Thyroid gland (tissue), 7 donors: Measurements from ENCODE around the gene CHST15.

GRCh38 chr10:123134698-123135039, 1.1 kb upstream of the HMX3 start:
- PRO-cap, 2 experiments, result no peak in any of the 2 experiments
- RAMPAGE, long total RNA, 5 experiments, result no peak in any of the 5 experiments

- PRO-cap, 2 experiments, result no peak in any of the 2 experiments
- RAMPAGE, long total RNA, 5 experiments, result no peak in any of the 5 experiments
These were observed 82.7 kb downstream of the CPXM2 start for GRCh38 chr10:123808955-123809326.

GRCh38 chr10:123997407-123997606, 96.1 kb downstream of the CHST15 start:
- PRO-cap, 2 experiments, result no peak in any of the 2 experiments
- RAMPAGE, long total RNA, 5 experiments, result no peak in any of the 5 experiments

GRCh38 chr10:124010679-124011128, 82.7 kb downstream of the CHST15 start:
- PRO-cap, 2 experiments, result no peak in any of the 2 experiments
- RAMPAGE, long total RNA, 5 experiments, result no peak in any of the 5 experiments

- PRO-cap, 2 experiments, result no peak in any of the 2 experiments
- RAMPAGE, long total RNA, 5 experiments, result no peak in any of the 5 experiments
These were observed 64.0 kb downstream of the CHST15 start for GRCh38 chr10:124029315-124029973.

GRCh38 chr10:124088129-124089000, 5.0 kb downstream of the CHST15 start:
- PRO-cap, 2 experiments, result no peak in any of the 2 experiments
- RAMPAGE, long total RNA, 5 experiments, result no peak in any of the 5 experiments

GRCh38 chr10:124093150-124094008, at the start of gene CHST15:
TSS of gene CHST15 (minus strand) at chr10:124093598.
- PRO-cap, 2 experiments, result peak in 2 of 2 experiments; most common plus-strand start chr10:124093681 (in 2); most common minus-strand start chr10:124093564 (in 2)
- RAMPAGE, long total RNA, 5 experiments, result start-site peak on the minus strand in 2 of 5 experiments, at chr10:124093541-124093609 at its widest, 434 to 1,426 reads per replicate

DNA sequence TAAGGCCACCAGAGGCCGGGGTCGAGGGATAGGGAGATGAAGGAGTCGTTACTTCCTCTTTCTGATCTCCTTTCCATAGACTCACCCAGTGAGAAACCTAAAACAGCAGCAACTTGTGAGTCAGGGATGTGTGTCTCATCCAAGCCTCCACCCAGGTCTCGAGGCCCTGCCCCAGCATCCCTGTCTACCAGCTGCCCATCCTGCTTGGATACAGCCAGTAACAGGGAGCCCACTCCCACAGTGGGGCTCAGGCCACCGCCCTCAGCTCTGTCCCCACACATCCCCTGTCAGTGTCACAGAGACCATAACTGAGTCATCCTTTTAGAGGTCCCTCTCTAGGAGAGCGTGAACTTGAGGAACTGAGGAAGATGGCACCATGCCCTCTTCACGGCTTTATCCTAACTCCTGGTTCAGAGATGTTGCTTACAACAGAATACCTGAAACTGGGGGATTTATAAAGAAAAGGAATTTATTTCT, 49.6 kb upstream of the CHST15 start:
- PRO-cap, 2 experiments, result no peak in any of the 2 experiments
- RAMPAGE, long total RNA, 5 experiments, result no peak in any of the 5 experiments

DNA sequence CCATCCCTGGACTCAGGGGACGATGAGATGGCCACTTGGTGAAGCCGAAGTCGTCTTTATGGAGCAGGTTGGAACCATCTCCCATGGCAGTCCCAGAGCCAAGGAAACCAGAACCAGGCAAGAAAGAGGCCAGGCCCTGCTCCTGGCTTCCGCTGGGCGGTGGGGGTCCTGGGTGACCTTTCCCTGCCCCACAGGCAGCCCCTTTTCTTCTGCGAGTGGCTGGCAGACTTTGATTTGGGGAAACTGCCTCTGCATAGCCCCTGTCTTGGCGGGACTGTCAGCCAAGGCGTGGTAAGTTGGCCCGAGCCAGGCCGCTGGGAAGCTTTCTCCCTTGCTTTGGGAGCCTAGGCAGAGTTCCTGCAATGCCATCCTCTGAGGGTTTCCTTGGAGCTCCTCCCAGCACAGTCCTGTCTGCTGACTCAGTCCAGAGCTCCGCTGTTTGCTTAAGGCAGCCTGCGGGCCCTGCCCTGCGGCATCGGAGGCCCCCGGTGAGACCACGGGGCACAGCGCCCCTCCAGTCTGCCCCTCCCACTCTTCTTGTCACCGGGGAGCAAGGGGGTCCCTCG, 58.6 kb upstream of the CHST15 start:
- PRO-cap, 2 experiments, result peak in 2 of 2 experiments; most common plus-strand start position 422 of the sequence (in 2); most common minus-strand start position 338 of the sequence (in 1)
- RAMPAGE, long total RNA, 5 experiments, result no peak in any of the 5 experiments

DNA sequence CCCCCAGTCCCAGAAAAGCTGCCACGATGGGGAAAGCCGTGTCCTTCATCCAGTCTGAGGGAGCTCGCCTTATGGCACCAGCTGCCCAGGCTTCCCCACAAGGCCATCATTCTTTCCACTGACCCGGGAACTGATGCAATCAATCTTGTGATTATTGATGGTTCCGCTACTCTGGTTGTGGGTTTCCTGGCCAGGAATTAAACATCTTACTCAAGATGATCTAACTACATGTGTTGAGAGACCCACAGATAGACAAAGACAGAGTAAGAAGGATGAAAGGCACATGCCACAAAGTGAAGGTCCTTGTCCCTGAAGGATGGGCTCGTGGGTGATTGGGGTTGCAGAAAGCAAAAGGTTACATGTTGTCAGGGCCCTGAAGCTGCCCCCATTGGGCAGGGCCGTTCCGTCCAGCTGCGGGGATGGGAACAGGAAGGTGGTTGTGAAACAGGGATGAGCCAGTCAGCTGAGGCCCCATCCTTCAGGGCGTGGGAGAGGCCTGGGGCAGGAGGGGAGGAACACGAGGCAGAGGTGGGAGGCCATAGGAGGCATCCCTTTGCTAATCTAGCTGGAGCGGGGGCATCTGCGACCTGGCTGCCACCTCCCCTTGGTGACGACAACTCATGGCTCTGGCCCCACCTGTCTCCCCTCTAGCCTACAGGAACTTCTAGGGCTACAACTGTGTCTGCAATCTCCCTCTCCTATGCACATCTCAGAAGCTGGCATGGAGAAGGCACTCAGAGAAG, 127.5 kb downstream of the OAT start:
- PRO-cap, 2 experiments, result no peak in any of the 2 experiments
- RAMPAGE, long total RNA, 5 experiments, result no peak in any of the 5 experiments

GRCh38 chr10:124403479-124404070, 15.1 kb downstream of the OAT start:
- PRO-cap, 2 experiments, result no peak in any of the 2 experiments
- RAMPAGE, long total RNA, 5 experiments, result no peak in any of the 5 experiments

- PRO-cap, 2 experiments, result no peak in any of the 2 experiments
- RAMPAGE, long total RNA, 5 experiments, result no peak in any of the 5 experiments
These were observed 14.3 kb downstream of the LHPP start for GRCh38 chr10:124475848-124476463.

GRCh38 chr10:124547311-124547650, 85.7 kb downstream of the LHPP start:
- PRO-cap, 2 experiments, result no peak in any of the 2 experiments
- RAMPAGE, long total RNA, 5 experiments, result no peak in any of the 5 experiments

GRCh38 chr10:124641939-124642743, 102.0 kb downstream of the FAM53B start:
- PRO-cap, 2 experiments, result peak in 1 of 2 experiments; most common plus-strand start chr10:124642292 (in 1); most common minus-strand start chr10:124642204 (in 1)
- RAMPAGE, long total RNA, 5 experiments, result no peak in any of the 5 experiments

DNA sequence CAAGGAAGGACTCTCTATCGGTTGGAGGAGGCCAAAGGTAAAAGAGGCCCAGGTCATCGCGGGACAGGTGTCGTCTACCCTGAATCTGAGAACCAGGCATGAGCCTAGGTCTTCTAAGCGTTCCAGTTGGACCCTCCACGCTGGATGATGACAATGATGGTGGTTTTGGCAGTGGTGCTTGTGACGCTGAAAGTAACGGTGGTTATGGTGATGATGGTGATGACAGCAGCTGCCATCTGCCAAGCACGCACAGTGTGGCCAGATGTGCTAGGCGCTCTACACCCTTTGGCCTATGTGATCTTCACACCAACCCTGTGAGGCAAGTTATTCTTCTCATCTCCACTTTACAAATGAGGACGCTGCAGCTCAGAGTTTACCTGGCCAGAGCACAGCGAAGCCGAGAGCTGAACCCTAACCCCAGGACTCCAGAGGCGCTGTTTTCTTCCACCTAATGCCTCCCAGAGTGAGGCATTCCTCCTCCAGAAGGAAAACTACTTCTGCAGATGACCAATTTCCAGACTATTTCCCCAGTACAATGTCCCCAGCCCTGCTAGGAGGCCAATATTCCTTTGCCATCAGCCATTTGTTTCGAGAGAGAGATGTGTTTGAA, 93.8 kb downstream of the FAM53B start:
- PRO-cap, 2 experiments, result no peak in any of the 2 experiments
- RAMPAGE, long total RNA, 5 experiments, result no peak in any of the 5 experiments

GRCh38 chr10:124671784-124672189, 72.4 kb downstream of the FAM53B start:
- PRO-cap, 2 experiments, result no peak in any of the 2 experiments
- RAMPAGE, long total RNA, 5 experiments, result no peak in any of the 5 experiments

DNA sequence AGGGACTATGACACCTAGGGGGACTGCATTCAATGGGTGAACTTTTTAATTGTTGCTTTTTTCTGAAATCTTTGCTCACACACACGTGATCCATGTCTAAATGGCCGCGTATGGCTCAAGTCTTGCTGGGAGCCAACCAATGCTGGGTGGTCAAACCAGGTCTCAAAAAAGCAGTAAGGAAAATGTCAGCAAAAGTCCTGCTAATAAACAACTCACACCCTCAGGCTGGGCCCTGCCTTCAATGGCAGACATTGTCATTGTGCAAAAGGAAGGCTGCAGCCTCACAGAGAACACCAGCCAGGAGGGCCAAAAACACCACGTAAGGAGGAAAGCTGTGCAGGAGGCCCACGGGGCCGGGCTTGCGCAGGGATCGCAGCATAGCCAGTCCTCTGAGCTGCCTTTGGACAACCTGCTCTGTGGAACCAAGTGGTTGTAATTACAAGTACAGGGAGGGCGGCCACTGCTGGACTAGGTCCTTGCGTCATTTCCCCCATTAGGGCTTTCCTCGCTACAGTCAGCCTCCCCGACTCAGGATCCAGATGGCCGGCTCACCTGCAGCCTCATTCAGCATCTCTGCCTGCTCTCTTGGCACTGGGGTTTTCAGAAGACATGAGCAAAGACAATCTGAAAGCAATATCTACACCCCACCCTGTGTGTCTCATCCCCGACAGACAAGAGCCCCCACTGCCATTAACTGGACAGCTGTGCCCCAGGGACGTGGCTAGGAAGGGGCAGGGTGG, 66.9 kb downstream of the FAM53B start:
- PRO-cap, 2 experiments, result peak in 2 of 2 experiments; most common plus-strand start position 531 of the sequence (in 2); most common minus-strand start position 411 of the sequence (in 1)
- RAMPAGE, long total RNA, 5 experiments, result start-site peak on the plus strand in 1 of 5 experiments, centred at position 514 of the sequence, 5 reads per replicate

- PRO-cap, 2 experiments, result no peak in any of the 2 experiments
- RAMPAGE, long total RNA, 5 experiments, result no peak in any of the 5 experiments
These were observed 46.0 kb downstream of the FAM53B start for GRCh38 chr10:124698149-124698561.

DNA sequence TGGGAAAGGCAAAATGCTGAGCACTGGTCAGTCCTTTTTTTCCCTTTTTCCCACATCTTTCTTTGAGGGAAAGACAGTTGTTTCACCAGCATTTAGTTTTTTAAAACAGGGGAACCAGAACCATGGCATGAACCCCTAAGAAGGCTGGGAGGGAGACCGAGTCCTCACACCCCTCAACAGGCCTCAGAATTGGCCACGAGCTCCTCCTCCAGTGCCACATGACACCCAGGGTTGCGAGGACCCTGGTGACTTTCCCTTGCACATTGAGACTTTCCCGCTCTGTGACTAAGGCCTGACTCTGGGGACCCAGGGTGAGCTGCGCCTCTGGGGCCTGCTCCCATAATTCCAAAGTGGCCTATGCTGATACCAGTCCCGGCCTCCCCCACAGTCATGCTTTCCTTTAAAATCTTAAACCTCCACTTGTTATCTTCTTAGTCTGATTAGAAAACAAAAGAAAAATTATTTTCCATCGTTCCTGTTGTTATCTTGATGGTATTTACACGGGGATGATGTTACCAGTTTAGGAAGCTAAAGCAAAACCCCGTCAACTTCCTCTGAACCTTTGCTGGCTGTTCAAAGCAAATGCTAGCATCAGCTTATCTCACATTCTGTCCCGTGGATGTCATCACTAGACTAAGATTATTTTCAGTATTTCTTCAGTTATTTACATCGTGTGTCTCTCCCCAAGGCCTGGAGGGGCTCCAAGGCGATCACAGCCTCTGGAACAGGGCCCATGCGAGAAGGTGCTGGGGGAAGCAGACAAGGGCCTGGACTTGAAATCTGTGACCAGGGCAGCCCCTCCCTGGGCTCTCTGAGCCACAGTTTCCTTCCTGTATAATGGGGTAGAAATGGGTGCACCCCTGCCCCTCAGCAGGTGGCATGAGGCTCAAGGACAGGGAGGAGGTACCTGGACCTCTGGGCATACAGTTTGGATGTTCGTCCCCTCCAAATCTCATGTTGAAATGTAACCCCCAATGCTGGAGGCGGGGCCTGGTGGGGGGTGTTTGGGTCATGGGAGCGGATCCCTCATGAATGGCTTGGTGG, 42.0 kb downstream of the FAM53B start:
- PRO-cap, 2 experiments, result no peak in any of the 2 experiments
- RAMPAGE, long total RNA, 5 experiments, result no peak in any of the 5 experiments

- PRO-cap, 2 experiments, result no peak in any of the 2 experiments
- RAMPAGE, long total RNA, 5 experiments, result no peak in any of the 5 experiments
These were observed 35.1 kb downstream of the FAM53B start for GRCh38 chr10:124708922-124709565.